ENCODE results near the genes TRIM26, DHX16 and PPP1R18.

GRCh38 chr6:29627340-29627943, 5.5 kb downstream of the GABBR1 start:
- PRO-cap, 4 experiments, result no peak in any of the 4 experiments
- RAMPAGE, long total RNA, 2 experiments, result start-site peak on the minus strand in 1 of 2 experiments, at chr6:29627530-29627834 at its widest, 53 reads per replicate
- RRBS, result 4% methylated on average over 10 of the region's 33 CpGs

DNA sequence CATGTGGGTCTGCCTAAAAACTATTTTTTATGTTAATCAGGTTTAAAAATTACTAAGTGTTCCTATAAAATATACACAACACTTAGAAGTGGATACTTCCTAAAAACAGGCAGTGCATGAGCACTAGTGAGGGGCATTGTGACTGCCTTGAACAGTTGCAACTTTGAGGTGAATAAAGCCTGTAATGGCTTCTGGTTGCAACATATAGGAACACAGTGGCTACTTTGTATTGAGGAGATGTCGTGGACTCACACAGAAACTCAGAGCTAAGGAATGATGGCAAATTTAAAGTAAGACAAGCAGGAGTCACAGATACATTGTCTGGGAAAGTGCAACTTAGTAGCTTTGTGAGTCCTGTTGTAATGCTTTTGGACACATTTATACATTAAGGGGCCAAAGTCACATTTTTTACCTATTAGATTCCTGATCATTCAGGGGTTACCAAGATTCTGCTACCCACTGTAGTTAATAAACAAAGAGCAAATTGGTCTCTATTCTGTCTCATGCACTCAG, 823 bp upstream of the HLA-A start:
- PRO-cap, 4 experiments, result peak in 1 of 4 experiments; most common plus-strand start position 313 of the sequence (in 1)
- RAMPAGE, long total RNA, 2 experiments, result no peak in any of the 2 experiments
- RRBS, result no CpG with 5 or more reads among the region's 1 CpG

DNA sequence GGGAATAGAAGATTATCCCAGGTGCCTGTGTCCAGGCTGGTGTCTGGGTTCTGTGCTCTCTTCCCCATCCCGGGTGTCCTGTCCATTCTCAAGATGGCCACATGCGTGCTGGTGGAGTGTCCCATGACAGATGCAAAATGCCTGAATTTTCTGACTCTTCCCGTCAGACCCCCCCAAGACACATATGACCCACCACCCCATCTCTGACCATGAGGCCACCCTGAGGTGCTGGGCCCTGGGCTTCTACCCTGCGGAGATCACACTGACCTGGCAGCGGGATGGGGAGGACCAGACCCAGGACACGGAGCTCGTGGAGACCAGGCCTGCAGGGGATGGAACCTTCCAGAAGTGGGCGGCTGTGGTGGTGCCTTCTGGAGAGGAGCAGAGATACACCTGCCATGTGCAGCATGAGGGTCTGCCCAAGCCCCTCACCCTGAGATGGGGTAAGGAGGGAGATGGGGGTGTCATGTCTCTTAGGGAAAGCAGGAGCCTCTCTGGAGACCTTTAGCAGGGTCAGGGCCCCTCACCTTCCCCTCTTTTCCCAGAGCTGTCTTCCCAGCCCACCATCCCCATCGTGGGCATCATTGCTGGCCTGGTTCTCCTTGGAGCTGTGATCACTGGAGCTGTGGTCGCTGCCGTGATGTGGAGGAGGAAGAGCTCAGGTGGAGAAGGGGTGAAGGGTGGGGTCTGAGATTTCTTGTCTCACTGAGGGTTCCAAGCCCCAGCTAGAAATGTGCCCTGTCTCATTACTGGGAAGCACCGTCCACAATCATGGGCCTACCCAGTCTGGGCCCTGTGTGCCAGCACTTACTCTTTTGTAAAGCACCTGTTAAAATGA, 1.8 kb downstream of the HLA-A start:
- PRO-cap, 4 experiments, result no peak in any of the 4 experiments
- RAMPAGE, long total RNA, 2 experiments, result start-site peak on the minus strand in 1 of 2 experiments, centred at position 431 of the sequence, 9 reads per replicate
- RRBS, result no CpG with 5 or more reads among the region's 12 CpGs

DNA sequence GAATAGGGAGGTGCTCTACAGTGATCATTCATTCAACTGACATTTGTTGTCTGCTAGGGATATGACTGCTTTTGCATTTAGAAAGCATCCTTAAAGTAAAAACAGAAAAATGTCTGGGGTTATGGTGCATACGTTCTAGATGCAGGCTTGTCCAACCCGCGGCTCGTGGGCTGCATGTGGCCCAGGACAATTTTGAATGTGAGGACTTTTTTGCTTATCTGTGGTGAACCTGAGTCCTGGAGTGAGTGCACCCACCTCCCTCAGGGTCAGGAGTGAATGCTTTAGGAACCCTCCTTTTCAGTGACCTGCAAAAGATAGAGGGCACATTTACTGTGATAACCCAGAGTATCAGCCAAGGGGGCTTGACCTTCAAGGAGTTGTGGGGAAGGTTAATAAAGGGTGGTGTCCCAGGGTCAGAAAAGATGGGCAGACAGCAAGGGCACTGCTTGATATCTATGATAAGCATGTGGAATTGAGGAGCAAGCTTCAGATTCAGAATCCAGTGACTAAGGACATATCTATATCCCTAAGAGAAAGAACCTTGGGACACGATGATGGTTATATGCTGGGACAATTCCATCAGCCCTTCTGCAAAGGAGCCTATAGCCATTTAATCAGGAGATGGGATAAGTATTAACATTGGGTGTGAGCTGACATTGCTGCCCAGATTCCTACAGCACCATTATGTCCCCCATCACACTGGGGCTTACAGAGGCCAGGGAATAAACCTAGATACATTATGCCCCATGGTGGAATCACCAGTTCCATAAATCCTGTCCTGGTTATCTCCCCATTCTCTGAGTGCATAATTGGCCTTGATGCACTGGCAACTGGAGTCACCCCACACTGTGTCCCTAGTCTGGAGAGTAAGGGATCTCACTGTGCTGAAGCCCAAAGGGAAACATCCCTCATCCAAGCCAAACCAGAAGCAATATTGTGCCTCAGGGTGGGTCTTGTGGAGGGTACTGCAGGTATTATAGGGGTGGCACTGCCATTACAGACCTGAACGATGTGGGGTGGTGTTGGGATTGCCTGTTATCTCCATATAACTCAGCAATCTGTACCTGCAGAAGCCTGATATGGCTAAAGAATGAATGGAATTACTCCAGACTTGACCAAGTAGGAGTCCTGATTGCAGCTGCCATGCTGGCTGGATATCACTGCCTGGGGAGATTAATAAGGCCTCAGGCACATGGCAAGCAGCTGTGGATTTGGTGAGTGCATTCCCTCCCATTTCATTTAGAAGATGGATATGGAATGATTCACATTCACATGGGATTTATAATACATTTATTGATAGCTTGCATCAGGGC, 4.7 kb downstream of the HLA-A start:
- PRO-cap, 4 experiments, result no peak in any of the 4 experiments
- RAMPAGE, long total RNA, 2 experiments, result no peak in any of the 2 experiments
- RRBS, result no CpG with 5 or more reads among the region's 6 CpGs

DNA sequence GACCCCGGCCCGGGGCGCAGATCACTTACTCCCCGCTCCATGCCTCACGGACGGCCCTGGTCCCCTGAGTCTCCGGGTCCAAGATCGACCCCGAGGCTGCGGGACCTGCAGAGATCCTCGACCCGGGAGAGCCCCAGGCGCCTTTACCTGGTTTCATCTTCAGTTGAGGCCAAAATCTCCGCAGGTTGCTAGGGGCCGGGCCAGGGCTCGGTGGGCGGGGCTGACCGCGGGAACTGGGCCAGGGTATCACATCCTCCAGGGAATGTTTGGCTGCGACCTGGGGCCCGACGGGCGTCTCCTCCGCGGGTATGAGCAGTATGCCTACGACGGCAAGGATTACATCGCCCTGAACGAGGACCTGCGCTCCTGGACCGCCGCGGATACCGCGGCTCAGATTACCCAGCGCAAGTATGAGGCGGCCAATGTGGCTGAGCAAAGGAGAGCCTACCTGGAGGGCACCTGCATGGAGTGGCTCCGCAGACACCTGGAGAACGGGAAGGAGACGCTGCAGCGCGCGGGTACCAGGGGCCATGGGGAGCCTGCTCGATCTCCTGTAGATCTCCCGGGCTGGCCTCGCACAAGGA, 53.9 kb upstream of the POLR1H start:
- PRO-cap, 4 experiments, result no peak in any of the 4 experiments
- RAMPAGE, long total RNA, 2 experiments, result no peak in any of the 2 experiments
- RRBS, result 2% methylated on average over 12 of the region's 46 CpGs

DNA sequence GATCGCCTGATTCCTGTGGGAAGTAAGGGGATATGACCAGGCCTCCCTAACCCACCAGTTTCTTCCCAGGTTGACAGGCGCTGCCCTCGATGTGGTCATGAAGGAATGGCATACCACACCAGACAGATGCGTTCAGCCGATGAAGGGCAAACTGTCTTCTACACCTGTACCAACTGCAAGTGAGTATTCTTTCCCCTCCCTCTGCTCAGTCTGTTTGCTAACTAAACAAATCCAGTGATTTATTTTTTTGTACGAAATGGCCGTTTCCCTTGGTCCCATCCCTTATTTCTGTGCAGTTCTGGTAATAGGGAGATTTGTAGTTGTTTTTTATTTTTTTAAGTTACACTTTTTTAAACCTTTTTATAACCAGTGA, 1.1 kb downstream of the POLR1H start:
- PRO-cap, 4 experiments, result no peak in any of the 4 experiments
- RAMPAGE, long total RNA, 2 experiments, result no peak in any of the 2 experiments
- RRBS, result no CpG with 5 or more reads among the region's 7 CpGs

DNA sequence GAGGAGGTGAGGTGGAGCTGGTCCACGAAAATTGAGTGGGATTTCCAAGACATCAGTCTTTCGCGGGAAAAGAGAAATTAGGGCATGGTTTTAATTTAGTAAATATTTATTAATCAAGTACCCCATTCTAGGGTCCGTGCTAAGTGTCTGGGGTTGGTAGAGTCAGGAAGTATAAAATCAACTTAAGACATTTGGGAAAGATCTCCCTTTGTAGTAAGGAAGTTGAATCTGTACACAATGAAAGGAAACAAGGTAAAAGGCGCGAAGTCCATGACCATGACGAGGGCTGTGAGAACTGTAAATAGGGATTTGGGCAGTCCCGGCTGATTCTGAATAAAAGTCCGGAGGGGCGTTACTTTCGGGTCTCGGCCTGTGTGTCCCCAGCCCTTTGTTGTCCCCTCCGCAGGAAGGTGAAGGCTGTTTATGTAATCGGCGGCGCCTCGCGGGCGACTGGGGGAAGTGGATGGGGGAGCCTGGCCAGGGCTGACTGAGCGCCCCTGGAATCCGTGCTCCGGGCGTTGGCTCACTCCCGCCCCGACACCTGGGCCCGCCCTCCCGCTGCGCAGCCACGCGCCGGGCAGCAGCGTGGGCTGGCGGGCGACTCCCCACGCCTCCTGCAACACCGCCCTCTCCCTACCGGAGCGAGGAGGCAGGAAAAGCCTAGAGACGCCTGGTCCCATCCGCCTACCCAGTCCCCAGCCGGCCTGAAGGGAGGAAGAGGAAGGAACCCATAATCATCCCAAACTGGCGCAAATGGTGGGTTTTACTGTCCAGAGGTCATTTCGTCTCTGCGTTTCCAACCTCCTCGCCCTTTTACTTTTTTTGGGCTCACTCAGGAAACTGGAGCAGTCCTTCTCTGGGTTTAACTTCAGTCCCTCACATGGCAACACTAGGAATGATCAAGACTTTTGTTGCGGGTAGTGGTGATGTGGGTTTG, 12.2 kb downstream of the TRIM31 start:
- PRO-cap, 4 experiments, result peak in 2 of 4 experiments; most common plus-strand start position 636 of the sequence (in 1); most common minus-strand start position 452 of the sequence (in 2)
- RAMPAGE, long total RNA, 2 experiments, result no peak in any of the 2 experiments
- RRBS, result 2% methylated on average over 20 of the region's 46 CpGs

DNA sequence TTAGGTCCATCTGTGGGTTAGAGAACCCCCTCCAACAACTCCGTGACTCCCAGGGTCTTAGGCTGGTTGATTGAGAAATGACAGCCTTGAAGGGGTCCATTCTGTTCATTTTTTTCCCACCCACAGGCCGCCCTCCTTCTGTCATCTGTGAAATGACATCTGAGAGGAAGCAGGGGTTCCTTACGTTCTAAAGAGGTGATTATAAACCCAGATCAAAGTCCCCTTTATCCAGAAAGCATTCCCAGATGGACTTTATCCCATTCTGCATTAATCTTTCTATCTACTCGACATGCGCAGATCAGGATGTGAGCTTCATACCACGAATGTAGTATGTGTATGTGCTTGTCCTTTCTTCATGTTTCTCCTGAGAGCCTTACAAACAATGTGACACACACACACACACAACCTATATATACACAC, 5.9 kb downstream of the TRIM10 start:
- PRO-cap, 4 experiments, result no peak in any of the 4 experiments
- RAMPAGE, long total RNA, 2 experiments, result no peak in any of the 2 experiments
- RRBS, result no CpG with 5 or more reads among the region's 6 CpGs

DNA sequence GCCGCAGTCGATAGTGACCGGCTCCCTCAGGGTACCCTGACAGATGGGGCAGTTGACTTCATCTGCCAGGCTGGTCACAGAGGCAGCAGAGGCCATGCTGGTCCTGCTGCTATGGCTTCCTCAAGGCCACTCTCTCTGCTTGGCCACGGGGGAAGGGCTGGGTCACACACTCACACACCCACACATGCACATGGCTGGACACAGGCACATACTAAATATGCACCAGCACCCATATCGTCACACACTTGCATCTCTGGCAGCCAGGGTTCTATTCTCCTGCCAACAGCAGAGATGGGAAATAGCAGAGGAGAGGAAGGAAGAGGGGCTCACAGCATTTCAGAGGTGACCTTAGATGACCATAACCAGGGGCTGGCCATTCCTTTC, 256 bp downstream of the TRIM10 start:
- PRO-cap, 4 experiments, result no peak in any of the 4 experiments
- RAMPAGE, long total RNA, 2 experiments, result no peak in any of the 2 experiments
- RRBS, result no CpG with 5 or more reads among the region's 5 CpGs

GRCh38 chr6:30164106-30164774, 894 bp downstream of the TRIM15 start:
- PRO-cap, 4 experiments, result no peak in any of the 4 experiments
- RAMPAGE, long total RNA, 2 experiments, result no peak in any of the 2 experiments
- RRBS, result no CpG with 5 or more reads among the region's 6 CpGs

DNA sequence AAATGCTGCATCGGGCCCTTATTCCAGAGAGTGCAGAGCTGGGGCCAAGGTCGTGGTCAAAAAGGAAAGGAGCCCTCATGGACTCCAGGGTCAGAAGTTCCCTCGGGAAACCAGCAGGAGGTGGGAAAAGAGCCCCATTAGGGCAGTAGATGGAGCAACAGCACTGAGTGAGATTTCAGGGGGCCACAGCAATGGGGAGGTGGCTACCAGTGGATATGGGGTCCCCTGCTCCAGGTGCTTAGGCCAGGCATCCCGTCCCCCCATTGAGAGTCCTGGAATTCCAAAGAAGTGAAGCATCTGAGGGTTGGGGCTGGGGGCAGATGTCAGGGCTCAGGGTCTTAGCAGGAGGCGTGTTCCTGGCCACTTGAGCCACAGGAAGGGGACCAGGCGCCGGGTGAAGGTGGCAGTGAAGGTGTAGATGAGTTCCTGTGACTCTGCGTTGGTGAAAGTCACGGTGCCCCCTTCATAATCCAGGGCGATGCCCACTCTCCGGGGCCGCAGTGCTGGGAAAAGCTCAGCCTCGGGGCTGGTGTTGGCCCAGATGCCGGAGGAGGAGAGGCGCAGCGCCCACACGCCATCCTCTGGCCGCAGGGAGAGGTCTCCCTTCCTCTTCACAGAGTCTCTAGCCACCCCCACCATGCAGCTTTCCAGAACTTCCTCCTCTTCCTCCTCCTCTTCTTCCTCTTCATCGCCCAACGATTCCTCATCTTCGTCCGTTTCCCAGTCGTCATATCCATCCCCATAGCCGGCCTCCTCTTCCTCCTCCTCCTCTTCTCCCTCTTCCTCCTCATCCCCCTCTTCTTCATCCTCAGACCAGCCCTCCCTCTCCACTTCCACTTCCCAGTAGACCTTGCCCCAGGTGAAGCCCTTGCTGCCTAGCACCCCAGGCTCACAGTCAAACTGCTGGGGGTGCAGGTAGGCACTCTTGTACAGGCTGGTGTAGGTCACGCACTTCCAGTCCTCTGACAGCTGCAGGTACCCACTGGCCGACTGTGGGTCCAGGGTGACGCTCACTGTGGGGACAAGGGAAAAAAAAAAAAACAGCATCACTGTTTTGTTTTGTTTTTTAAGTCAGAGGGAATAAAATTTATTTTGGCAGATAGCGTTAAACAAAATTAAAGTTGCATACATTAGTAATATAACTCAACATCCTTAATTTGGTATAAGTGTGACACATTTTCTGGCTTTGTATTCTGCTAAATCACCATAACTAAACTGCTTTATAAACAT, 22.6 kb downstream of the TRIM15 start:
- PRO-cap, 4 experiments, result no peak in any of the 4 experiments
- RAMPAGE, long total RNA, 2 experiments, result start-site peak on the minus strand in 1 of 2 experiments, centred at position 463 of the sequence, 41 reads per replicate
- RRBS, result 95% methylated on average over 6 of the region's 28 CpGs

GRCh38 chr6:30195354-30196023, 17.7 kb downstream of the TRIM26 start:
- PRO-cap, 4 experiments, result no peak in any of the 4 experiments
- RAMPAGE, long total RNA, 2 experiments, result no peak in any of the 2 experiments
- RRBS, result no CpG with 5 or more reads among the region's 3 CpGs

- PRO-cap, 4 experiments, result no peak in any of the 4 experiments
- RAMPAGE, long total RNA, 2 experiments, result no peak in any of the 2 experiments
- RRBS, result no CpG with 5 or more reads among the region's 4 CpGs
Observed at GRCh38 chr6:30207716-30208196, 5.5 kb downstream of the TRIM26 start.

GRCh38 chr6:30211066-30211682, 2.0 kb downstream of the TRIM26 start:
- PRO-cap, 4 experiments, result no peak in any of the 4 experiments
- RAMPAGE, long total RNA, 2 experiments, result no peak in any of the 2 experiments
- RRBS, result no CpG with 5 or more reads among the region's 2 CpGs

GRCh38 chr6:30213244-30213667, at the start of gene TRIM26:
Gene TRIM26 (minus strand): TSS chr6:30213406.
- PRO-cap, 4 experiments, result peak in 4 of 4 experiments; most common plus-strand start chr6:30213555 (in 2); most common minus-strand start chr6:30213363 (in 2)
- RAMPAGE, long total RNA, 2 experiments, result start-site peak on the minus strand in 1 of 2 experiments, at chr6:30213383-30213419 at its widest, 104 reads per replicate
- RRBS, result 2% methylated on average over 16 of the region's 41 CpGs

GRCh38 chr6:30672359-30673370, at the start of gene DHX16:
Gene DHX16 (minus strand): TSS chr6:30673006.
- PRO-cap, 4 experiments, result peak in 4 of 4 experiments; most common plus-strand start chr6:30673131 (in 1); most common minus-strand start chr6:30673023 (in 3)
- RAMPAGE, long total RNA, 2 experiments, result start-site peak on the minus strand in 1 of 2 experiments, at chr6:30672735-30672754 at its widest, 6 reads per replicate
- RRBS, result 1% methylated on average over 15 of the region's 62 CpGs

DNA sequence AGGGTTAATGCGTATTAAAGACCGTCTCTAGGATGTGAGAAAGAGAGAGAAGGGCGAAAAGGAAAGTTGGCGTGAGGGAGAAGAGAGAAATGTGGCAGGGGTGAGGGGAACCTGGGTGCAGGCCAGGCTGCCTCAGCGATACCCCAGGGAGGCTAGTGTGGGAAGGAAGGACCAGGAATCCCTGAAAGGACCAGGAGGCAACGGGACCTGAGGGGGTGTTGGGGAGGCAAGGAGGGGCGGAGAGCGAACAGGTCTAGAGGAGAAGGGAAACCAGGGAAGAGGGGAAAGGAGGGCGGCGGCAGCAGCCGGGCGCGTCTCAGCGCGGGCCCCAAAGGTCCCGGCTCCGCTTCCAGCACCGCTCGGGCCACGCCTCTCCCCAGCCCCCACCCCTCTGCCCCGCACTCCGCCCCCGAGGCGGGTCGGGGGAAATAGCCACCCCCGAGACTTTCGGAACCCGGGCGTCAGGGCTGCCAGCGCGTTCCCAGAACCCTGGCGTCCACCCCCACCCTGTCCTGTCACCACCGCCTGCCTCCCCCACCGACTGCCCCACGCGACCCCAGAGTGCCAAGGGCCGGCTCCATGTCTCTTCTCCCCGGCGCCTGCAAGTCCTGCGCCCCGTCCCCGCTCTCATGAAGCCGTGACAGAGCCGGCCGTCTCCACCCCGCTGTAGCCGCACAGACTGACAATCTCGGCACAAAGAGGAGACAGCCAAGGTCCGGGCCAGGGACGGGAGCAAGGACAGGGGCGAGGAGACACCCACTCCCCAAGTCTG, at the start of gene PPP1R18:
Gene PPP1R18 (minus strand): TSS at position 323 of the 772 bp plus-strand sequence.
- PRO-cap, 4 experiments, result peak in 4 of 4 experiments; most common plus-strand start position 450 of the sequence (in 3); most common minus-strand start position 318 of the sequence (in 4)
- RAMPAGE, long total RNA, 2 experiments, result no peak in any of the 2 experiments
- RRBS, result 2% methylated on average over 29 of the region's 51 CpGs

DNA sequence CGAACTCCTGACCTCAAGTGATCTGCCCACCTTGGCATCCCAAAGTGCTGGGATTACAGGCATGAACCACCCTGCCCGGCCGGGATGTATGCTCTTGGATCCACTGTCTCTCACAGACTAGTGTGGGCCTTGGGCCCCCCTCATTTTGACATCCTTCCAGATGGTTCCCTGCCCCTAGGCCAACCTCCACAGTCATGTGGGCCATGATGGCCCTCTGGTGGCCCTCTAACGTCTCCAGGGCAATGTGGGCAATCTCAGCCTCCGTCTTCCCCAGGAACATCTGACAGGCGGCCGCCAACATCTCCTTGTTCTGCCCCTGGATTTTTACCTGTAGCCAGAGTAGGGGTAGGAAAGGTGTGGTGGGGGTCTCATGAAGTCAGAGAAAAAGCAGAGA, 1.5 kb downstream of the FLOT1 start:
- PRO-cap, 4 experiments, result no peak in any of the 4 experiments
- RAMPAGE, long total RNA, 2 experiments, result no peak in any of the 2 experiments
- RRBS, result no CpG with 5 or more reads among the region's 7 CpGs

DNA sequence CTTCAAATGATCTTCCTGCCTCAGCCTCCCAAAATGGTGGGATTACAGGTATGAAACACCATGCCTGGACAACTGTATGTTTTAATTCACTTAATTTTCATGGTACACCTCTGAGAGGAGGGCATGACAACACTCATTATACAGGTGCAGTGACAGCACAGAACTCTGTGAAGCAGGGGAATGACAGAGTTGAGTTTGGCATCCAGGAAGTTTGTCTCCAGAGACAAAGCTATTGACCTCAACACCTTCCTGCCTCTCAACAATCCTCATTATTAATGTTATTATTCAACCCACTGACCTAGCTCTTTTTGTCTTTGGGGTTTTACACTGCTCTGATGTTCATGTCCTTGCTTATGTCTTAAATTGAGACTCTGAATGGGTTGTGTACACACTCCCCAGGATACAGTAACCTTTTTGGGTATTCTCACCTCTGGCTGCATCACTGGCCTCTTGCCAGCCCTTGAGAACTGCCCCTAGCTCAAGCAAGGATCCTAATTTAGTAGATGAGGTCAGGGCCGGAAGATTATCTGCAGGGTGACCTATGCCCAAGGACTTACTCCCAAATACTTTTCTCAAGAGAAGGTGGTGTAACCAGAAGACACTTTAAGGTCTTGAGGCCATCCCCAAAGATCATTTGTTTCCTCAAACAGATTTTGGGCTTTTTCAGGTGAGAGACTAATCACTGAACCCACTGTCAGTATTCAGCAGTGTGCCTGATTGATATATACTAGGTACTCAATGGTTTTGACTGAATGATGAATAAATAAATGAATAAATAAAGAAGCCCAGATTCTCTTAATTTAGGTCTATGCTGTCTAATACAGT, 13.1 kb upstream of the IER3 start:
- PRO-cap, 4 experiments, result no peak in any of the 4 experiments
- RAMPAGE, long total RNA, 2 experiments, result no peak in any of the 2 experiments
- RRBS, result no CpG with 5 or more reads among the region's 1 CpG

- PRO-cap, 4 experiments, result no peak in any of the 4 experiments
- RAMPAGE, long total RNA, 2 experiments, result no peak in any of the 2 experiments
- RRBS, result 96% methylated on average over 1 of the region's 17 CpGs
Observed at GRCh38 chr6:30815086-30815983, 69.0 kb upstream of the DDR1 start.